GM12892 (cell line): ENCODE measurements around the genes PRLH and RAB17.

- RRBS, result no CpG with 5 or more reads among the region's 19 CpGs
Observed at GRCh38 chr2:237451401-237451839, 35.6 kb upstream of the MLPH start.

DNA sequence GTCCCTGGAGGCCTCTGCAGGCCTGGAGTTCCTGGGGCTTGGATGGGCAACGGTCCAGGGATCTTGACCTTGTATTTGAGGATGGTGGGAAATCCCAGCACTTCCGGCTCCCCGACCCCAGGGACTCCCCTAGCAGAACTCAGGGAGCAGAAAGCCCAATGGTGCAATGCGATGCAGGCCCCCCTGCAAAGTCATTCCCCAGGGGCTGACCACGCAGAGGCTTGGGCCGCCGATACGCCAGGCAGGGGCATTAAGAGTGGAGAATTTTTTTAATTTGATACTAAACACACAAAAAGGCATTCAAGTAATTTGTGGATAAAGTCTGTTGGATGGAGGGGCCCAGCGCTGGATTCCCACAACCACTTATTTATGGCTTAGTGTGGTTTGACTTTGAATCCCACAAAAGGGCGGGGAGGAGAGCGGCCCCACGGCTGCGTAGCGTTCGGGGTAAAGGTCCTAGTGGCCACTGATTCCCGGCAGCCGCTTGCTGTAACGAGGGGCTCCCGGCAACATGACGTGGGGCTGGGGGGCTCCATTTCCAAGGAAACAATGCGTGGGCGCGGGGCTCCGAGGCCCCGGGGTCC lies 12.3 kb upstream of the MLPH start:
- RRBS, result under 1% methylated on average over 7 of the region's 25 CpGs

- RRBS, result 22% methylated on average over 8 of the region's 33 CpGs
Observed at GRCh38 chr2:237486186-237486702, 807 bp upstream of the MLPH start.

DNA sequence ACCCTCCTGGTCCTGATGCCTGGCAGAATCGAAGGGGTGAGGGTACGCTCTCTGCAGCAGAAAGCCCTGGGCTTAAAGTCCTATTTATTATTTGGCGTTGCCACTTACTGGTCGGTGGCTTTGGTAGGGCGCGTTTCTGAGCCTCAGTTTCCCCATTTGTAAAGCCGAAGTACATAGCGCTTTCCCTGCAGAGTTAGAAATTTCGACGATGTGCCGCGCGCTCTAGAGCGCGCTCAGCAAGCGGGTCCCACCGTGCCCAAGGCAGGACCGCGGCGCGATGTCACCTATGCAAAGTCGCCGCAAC lies 396 bp upstream of the MLPH start:
- RRBS, result no CpG with 5 or more reads among the region's 23 CpGs

- RRBS, result no CpG with 5 or more reads among the region's 10 CpGs
Observed at GRCh38 chr2:237489311-237490155, 2.5 kb downstream of the MLPH start.

DNA sequence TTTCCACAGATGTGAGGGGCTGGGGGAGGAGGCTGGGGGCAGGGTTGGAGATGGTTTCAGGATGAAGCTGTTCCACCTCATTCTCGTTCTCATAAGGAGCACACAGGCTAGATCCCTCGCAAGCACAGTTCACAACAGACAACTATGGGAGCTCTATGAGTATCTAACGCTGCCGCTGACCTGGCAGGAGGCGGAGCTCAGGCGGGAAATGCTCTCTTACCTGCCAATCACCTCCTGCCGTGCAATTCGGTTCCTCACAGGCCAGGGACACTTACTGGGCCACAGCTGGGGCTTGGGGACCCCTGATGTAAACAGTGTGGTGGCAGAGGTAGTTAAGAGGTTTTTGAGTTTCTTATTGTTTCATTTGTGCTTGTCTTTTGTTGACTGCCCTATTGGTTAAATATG lies 9.9 kb downstream of the MLPH start:
- RRBS, result no CpG with 5 or more reads among the region's 8 CpGs

- RRBS, result no CpG with 5 or more reads among the region's 4 CpGs
Observed at GRCh38 chr2:237524686-237524990, 37.6 kb downstream of the MLPH start.

DNA sequence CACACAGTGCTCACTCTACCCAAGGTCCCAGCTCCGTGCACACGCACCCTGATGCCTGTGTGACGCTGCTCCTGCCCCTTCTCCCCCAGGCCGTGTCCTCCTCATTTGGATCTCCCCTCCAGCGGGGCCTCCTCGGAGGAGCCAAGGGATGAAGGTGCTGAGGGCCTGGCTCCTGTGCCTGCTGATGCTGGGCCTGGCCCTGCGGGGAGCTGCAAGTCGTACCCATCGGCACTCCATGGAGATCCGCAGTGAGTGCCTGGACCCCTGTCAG lies at the start of gene PRLH:
Gene PRLH (plus strand): TSS at position 149 of the 271 bp plus-strand sequence.
- RRBS, result no CpG with 5 or more reads among the region's 10 CpGs

DNA sequence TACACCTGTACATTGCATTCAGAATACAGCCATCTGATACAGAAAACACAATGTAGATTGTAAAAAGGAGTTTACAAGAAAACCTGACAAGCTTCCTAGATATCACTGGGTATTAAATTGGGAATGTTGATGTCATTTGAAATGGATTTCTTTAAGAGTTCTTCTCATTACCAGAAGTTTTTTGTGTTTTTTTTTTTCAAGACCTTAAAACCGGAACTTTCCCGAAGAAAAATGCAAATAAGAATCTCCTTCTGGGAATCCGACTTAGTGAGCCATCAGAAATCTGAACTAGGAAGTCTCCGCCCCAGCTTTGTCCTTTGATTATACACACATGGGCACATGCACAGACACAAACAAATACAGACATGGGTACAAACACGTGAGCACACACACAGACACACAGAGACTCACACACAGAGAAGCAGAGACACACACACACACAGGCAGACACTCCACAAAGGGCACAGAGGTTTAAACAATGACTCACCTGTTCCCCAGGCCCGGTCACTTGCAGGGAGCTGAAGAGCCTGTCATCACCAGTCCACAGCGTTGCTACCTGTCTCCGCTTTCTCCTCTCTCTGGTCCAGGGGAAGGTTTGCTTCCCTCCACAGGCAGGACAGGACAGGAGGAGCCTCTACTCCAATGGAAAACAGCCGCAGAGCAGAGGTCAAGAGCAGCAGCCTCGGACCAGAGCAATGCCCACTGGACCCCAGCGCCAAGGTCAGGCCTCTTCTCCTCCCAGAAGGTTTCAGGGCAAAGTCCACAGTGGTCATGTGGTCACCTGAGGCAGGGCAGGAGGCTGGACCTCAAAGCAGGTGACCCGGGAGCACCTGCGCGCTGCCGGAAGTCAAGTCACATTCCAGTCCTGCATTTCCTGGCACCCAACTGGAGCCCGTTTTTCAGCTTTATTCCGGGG lies at the start of gene RAB17:
Gene RAB17 (minus strand): TSS at position 755 of the 916 bp plus-strand sequence.
- RRBS, result 30% methylated on average over 3 of the region's 17 CpGs

- RRBS, result no CpG with 5 or more reads among the region's 18 CpGs
Observed at GRCh38 chr2:237593719-237594417, 3.3 kb upstream of the RAB17 start.

DNA sequence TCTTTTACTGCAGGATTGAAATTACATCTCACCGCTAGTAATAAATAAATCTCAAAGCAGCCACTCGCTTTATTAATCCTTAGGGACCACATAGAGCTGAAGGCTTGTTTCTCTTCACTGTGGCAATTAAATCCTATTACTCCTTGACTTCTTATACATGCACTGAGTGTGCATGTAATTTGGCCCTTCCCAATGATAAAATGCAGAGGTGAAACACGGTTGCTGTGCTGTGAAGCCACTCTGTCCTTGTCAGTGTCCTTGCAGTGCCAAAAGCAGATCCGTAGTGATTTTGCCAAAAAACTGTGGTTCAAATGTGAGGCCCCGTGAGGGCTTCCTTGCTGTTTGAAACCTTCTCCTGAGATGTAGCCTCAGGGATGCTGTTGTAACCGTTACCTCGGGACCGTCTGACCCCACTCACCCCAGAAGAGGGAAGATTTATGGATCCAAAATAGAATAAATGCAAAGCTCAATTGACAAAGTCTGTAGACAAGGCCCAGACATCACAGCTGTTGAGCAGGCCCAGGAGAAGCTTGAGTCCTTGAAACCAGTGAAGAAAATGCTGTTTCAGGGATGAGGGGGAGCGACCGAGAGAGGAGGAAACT lies 76.9 kb upstream of the RBM44 start:
- RRBS, result no CpG with 5 or more reads among the region's 10 CpGs

DNA sequence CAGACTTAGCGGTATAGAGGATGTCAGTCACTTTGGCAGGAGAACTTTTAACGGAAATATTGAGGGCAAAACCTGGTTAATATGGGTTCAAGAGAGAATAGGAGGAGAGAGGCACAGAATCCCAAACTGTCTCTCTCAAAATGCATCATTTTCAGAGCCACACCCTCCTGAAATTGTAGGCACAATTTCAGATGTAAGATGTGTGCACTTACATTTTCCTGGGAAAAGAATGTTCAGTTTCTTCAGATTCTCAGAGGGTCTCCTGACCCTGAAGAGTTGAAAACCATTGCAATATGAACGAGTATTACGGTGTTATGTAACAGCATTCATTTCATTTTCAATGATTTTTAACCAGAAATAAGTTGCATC lies 76.5 kb upstream of the RBM44 start:
- RRBS, result no CpG with 5 or more reads among the region's 4 CpGs

DNA sequence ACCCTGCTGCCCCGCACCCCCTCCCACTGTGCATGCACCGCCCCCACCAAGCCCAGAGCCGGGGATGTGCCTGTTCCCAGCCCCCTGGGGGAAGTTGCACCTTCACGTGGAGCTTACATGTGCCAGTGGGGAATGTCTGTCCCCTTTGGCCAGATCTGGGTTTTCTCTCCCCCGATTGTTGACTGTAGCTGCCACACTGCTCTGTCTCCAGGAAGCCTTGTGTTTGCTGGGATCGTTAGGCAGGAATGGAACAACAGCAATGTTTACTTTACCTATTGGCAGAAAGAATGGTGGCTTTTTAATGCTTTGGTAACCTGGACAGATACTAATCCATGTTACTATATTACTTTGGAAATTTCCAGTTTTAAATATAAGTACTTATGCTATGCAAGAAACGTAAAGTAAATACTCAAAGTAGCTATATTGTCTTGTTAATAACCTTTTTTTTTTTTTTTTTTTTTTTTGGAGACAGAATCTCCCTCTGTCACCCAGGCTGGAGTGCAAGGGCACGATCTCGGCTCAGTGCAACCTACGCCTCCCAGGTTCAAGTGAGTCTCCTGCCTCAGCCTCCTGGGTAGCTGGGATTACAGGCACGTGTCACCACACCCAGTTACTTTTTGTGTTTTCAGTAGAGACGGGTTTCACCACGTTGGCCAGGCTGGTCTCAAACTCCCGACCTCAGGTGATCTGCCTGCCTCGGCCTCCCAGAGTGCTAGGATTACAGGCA lies 64.6 kb upstream of the RBM44 start:
- RRBS, result 80% methylated on average over 3 of the region's 15 CpGs

- RRBS, result no CpG with 5 or more reads among the region's 8 CpGs
Observed at GRCh38 chr2:237735767-237736068, 62.9 kb upstream of the RBM44 start.

DNA sequence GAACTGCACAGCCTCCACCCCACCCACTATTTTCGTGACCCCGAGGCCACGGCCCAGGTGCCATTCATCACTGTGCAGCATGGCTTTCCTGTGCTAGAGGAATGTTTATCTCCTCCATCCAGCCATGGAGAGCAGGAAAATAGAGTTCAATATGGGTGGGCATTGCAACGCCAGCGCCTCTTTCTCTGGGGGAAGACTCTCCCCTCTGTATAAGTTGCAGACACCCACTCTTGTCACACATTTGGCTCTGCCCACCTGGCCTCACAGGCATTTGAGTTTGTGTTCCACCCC lies 57.8 kb upstream of the RBM44 start:
- RRBS, result no CpG with 5 or more reads among the region's 5 CpGs

DNA sequence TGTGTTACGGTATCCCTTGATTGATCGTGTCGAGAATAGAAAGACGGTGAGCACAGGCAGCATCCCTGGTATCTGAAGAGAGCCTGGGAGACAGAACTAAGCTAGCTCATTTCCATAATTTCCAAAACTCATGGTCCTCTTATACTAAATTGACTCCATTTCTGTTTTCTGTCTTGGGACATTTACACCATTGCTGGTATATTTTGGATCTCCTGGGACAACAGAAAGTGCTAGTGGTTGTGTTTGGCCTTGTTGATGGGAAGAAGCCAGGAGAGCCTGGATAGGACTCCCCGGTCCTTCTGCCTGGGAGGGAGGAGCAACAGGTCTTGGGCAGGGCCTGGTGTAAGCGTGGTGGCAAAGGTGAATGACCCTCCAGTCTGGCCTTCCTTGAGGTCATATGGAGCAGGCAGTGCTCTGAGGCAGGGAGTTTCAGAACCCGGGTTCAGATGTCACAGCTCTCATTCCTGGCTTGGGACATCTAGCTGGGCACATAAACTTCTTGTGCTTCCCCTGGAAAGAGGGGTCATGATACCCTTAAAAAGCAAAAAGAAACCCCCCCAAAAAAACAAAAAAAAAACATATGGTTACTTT lies 56.0 kb upstream of the RBM44 start:
- RRBS, result no CpG with 5 or more reads among the region's 7 CpGs

GRCh38 chr2:237864018-237864911 lies 4.8 kb downstream of the RAMP1 start:
- RRBS, result 42% methylated on average over 3 of the region's 23 CpGs

- RRBS, result 64% methylated on average over 8 of the region's 26 CpGs
Observed at GRCh38 chr2:237885847-237886420, 26.5 kb downstream of the RAMP1 start.

GRCh38 chr2:237888252-237888820 lies 28.9 kb downstream of the RAMP1 start:
- RRBS, result no CpG with 5 or more reads among the region's 7 CpGs